Fibroblast of villous mesenchyme (primary cell): Measurements from ENCODE around the genes CRABP1 and IREB2.

- CAGE, long polyA plus RNA: no peak
These were observed 50.6 kb downstream of the LINGO1 start for GRCh38 chr15:77582014-77582619.

- CAGE, long polyA plus RNA: no peak
These were observed 504 bp downstream of the LINGO1 start for GRCh38 chr15:77632239-77632576.

GRCh38 chr15:77782025-77782549 lies 149.4 kb upstream of the LINGO1 start:
- CAGE, long polyA plus RNA: no peak

DNA sequence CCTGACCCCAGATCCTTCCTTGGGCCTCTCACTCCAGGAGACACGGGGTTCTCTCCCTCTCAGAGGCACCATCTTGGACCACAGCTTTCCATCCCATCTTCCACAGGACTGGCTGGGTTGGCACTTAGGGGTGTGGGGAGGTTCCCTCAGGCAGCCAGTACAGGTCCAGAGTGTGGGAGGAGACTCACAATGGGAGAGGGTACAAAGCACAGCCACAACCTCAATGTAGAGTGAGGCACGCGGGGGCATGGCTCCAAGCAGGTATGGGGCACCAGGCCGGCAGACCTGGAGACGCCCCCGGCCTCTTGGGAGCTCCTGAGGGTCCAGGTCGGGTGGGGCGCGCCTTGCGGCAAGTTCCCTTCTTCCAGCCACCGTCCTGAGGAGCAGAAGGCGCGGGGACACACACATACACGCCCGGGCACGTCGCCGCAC lies 185.5 kb upstream of the LINGO1 start:
- CAGE, long polyA plus RNA: no peak

DNA sequence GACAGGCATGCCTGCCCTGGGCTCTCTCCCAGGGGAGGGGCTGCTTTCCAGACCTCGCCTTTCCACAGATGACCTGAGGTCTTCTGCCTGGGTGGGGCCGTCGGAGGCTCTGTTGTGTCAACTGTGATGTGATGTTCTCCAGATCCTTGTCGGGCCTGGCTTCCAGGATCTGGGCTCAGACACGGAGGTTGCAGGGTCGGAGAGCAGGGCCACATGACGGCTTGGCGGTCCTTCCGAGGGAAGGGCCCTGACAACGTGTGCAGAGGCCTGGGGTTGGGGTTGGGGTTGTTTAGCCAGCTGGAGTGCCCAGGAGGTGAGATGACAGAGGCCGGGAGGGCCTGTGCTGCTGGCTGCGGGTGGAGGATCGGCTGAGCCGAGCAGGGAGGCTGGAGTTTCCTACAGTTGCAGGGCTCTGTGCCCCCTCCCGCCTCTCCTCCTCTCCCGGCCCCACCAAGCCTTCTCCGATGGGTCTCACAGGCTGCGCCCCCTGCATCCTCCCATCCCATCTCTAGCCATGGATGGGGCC lies 101.9 kb downstream of the TBC1D2B start:
- CAGE, long polyA plus RNA: no peak

DNA sequence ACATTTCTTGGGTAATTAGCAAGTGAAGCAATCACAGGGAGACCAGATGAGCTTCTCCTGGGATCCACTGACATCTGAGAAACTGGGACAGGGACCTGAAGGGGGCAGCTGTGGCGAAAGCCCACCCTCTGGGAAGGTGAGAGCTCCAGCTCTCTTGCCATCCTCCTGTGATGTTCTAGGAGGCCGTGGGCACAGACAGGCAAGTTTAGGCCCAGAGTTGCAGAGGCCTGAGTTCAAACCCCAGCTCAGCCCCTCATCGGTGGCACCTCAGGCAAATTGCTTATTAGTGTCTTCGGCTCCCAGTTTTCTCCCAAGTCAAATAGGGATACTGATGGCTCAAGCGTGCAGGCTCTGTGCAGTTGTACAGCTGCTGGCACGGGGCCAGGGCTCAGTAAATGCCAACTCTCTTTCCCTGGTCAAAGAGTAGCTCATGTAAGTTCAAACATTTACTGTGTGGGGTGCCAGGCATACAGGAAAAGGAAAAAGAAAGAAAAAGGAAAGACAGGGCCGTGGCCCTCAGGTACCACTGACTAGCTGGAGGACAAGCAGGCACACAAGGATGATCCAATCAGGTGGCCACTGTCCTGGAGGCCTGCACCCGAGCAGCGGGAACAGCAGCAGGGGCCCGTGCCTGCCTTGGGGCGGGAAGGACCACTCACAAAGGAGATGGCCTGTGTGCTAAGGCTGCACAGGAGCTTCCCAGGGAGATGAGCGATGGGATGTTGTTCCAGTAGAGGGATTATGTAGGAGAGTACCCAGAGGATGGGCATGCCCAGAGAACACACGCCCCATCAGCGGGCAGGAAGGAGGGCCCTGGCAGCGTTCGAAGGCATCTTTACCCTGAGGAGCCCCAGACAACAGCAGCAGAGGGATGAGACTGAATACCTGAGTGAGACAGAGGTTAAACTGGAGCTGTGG lies 70.9 kb downstream of the TBC1D2B start:
- CAGE, long polyA plus RNA: no peak

DNA sequence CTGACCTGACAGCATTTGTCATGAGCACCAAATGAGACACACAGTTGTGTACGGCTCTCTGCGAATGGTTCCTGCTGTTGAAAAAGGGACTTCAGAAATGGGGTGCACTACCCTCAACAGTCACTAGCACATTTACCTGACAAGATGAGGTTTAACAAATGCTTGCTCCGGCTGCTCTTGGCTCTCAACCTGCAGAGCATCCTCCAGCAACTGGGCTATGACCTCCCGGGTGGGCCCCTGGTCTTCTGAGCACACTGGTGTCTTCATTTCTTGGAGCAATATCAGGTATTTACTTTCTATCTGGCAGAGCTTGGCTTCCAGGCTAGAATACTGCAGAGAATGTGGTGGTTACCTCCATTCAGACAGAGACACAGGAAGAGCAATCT lies 61.1 kb downstream of the TBC1D2B start:
- CAGE, long polyA plus RNA: no peak

GRCh38 chr15:78023307-78023918 lies 54.1 kb downstream of the TBC1D2B start:
- CAGE, long polyA plus RNA: no peak

GRCh38 chr15:78050588-78050904 lies 27.0 kb downstream of the TBC1D2B start:
- CAGE, long polyA plus RNA: no peak

- CAGE, long polyA plus RNA: no peak
These were observed 15.6 kb downstream of the TBC1D2B start for GRCh38 chr15:78061848-78062474.

DNA sequence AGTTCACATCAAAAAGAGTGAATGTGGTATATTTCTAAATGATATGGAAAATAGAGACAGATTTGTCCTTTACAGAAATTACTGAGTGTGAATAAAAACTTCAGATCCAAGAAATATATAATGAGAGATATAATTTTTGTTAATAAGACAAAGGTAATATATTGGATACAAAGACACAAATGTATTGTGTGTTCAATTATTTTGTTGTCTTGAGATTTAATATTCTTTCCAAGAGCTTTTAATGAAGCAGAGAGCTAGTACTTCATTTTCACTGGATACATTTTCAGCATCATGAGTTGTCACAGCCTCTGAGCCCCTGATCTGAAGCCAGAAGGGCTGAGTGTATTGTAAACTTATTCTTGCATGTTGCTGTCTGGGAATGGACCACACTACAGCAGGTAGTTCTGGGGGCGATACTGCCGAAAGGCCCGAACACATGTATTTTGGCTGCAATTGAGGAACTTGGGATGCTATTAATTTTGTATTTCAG lies 20.4 kb downstream of the IDH3A start:
- CAGE, long polyA plus RNA: no peak

GRCh38 chr15:78339992-78340794 lies at the start of gene CRABP1:
TSS of gene CRABP1 (plus strand) at chr15:78340353.
- CAGE, long polyA plus RNA: no peak

GRCh38 chr15:78374641-78375536 lies 34.7 kb downstream of the CRABP1 start:
- CAGE, long polyA plus RNA: no peak

DNA sequence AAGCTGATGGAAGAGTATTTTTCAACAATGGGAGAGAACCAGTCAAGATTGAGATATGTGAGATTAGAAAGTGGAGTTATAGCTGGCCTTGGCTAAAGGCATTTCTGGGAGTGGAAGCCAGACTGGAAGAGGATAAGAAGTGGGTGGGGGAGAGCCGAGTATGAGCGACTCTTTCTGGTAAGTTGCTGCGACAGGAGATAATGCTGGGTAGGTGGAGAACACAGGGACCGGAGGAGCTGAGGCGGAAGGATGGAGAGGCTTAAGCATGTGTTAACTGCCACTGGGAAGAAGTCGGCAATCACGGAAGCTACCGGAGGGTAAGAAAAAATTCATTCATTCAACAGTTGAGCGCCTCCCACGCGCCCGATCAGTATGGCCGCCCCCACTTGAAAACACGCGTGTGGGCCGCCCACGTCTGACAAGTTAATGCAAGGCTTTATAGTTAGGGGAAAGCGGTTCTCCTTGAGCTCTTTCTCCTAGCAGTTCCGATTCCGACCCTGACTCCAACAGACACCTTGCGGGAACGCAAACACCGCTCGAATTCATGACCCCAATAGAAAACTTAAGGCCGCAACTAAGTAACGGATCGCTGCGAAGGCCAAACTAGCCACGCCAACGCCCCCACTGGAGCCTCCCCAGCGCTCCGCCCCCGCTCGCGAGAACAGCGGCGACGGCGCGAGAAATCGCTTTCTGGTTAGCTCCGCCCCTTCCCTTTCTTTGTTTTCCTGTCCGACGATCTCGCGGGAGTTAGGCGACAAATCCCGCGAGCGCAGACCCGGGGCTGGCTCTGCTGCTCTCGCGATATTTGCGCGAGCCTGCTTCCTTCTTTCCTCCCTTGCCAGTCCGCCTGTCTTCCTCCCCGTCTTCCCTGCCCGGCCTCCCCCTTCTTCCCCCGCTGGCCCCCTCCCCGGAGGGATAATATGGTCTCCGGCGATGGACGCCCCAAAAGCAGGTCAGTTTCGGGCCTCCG lies at the start of gene IREB2:
Gene IREB2, plus strand, starts transcription at position 812 of the 970 bp plus-strand sequence.
- CAGE, long polyA plus RNA: start-site peak on the plus strand centred at position 847 of the sequence, 97 bp wide, 122 and 59 reads in 2 replicates

DNA sequence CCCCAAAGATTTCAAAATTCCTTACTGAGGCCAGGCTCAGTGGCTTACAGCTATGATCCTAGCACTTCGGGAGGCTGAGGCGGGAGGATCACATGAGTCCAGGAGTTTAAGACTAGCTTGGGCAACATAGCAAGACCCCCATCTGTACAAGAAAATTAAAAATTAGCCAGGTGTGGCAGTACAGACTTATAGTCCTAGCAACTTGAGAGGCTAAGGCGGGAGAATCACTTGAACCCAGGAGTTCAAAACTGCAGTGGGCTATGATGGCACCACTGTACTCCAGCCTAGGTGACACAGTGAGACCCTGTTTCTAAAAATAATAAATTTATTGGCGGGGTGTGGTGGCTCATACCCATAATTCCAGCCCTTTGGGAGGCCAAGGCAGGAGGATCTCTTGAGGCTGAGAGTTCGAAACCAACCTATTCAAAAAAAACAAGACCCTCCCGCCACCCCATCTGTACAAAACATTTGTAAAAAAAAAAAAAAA lies 29.7 kb upstream of the HYKK start:
- CAGE, long polyA plus RNA: no peak

- CAGE, long polyA plus RNA: no peak
These were observed 825 bp downstream of the CHRNA5 start for GRCh38 chr15:78565983-78566706.

GRCh38 chr15:78720100-78720619 lies 79.2 kb upstream of the CHRNB4 start:
- CAGE, long polyA plus RNA: no peak

DNA sequence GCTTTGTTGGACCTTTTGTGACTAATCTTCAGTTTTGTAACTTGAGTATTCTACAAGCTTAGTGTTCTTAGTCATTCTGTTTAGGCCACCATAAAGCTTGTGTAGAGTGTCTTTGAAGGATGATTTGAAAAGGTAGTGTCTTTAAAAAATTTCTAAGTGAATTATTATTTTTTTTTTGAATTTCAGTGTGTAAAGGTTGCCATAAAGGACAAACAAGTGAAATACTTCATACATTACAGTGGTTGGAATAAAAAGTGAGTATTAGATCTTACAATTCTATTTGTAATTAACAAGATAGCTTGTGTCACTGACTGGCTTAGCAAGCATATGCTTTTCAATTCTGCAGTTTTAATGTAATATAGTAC lies 7.6 kb downstream of the MORF4L1 start:
- CAGE, long polyA plus RNA: no peak

- CAGE, long polyA plus RNA: no peak
These were observed 13.4 kb downstream of the MORF4L1 start for GRCh38 chr15:78886073-78886480.

DNA sequence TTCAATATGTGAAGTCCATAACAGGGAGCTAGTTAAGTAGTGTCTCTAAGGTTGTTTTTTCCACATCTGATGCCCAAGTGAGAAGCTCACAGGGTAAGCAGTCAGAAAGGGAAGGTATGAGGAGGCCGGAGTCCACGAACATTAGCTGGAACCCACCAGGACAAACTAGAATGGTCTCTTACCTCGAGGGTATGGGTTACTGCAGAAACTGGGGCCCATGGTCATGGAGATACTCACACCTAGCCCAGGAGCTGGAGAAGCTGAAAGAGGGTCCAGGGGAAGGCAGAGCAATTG lies 75.0 kb downstream of the MINAR1 start:
- CAGE, long polyA plus RNA: no peak